Peyer's patch (tissue), 4 donors: Measurements from ENCODE around the genes RBM7 and CADM1.

GRCh38 chr11:114128032-114129095 is 68.9 kb downstream of the ZBTB16 start:
- PRO-cap, result no peak
- RAMPAGE, long total RNA, 4 experiments, result start-site peak on the plus strand in 1 of 4 experiments, at chr11:114128372-114128391 at its widest, 5 reads per replicate

DNA sequence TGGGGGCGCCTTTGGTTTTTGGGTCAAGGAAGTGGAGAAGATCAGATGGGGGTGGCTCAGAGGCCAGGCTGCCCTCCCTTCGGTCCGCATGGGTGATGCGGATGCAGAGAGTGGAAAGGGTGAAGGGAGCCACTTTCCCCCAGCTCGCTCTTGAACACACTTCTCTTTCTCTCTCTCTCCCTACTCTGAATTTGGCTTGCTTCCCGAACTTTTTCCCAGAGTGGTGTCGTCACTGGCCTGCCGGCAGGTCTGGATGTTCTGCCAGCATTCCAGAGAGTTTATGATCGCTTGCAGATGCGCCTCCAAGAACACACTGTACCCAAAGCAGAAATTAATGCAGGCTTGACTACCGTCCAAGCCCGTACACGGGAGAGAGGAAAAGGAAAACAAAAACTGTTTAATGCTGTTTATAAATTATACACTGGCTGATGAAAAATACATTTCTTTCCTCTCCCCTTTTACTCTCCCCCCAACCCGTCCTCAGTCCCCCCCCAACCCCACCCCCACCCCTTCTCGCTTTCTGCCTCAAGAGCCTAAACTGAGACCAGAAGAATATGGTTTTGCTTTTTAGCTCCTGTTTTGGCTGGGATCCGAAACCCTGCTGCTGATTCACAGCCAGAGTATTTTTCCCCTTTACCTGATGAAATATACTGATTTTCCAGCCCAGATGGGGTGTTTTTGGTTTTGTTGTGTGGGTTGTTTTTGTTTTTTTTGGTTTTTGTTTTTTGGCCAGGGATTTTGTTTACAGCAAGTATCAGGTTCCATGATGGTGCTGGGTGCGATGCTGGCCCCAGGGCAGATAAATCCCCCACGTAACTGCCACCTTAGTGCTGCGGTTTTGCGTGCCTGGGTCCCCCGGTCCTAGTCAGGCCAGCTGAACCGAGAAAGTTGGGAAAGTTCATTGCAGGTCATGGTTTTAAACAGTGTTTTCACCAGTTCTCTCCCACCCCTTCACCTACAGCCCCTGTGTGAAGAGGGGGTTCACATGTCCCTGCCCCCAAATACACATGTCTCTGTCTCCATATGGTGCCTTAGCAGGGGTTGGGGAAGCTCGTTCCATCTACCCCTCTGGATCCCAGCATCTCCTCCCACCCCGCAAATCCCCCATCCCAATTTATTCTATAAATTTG is 103.6 kb downstream of the ZBTB16 start:
- PRO-cap, result bidirectional peak, plus-strand start at position 132 of the sequence, minus-strand start at position 152 of the sequence; bidirectional peak, plus-strand start at position 330 of the sequence, minus-strand start at position 251 of the sequence
- RAMPAGE, long total RNA, 4 experiments, result start-site peak on the plus strand in 1 of 4 experiments, centred at position 514 of the sequence, 9 reads per replicate

DNA sequence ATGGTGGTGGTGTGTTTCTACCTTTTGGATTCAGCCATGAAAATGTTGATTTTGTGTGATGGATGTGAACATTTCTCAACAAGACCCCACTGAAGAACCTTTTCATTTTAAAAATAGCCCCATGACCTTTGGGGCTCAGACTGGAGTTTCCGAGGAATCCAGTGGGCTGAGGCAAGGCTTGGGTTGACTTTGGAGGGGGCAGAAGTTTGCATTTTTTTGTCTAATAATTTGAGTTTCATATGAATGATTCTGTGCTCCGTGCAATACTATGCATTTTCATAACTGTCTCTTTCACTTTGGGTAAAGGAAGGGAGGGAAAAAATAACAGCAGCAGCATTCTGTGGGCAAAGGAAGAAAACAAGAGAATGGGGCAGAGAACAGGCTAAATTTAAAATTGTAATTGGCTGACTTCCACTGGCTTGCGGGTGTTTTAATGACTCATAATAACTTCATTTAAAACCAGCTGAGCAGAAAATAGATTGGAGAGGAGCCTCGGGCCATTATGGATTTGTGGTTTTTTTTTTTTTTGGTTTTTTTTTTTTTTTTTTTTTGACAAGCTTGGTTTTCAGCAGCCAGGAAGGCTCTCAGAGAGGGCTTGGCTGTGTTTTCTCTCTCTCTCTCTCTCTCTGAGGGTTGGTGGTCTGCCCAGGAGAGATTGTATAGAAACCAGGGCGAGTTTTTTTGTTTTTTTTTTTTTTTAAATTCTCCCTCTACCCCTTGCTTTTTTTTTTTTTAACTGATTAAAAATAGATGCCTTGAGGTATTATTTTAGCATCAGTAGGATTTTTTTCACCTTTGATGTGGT is 107.4 kb downstream of the ZBTB16 start:
- PRO-cap, result bidirectional peak, plus-strand start at position 571 of the sequence, minus-strand start at position 359 of the sequence
- RAMPAGE, long total RNA, 4 experiments, result no peak in any of the 4 experiments

GRCh38 chr11:114255389-114255791 is 40.8 kb upstream of the NNMT start:
- PRO-cap, result no peak
- RAMPAGE, long total RNA, 4 experiments, result no peak in any of the 4 experiments

DNA sequence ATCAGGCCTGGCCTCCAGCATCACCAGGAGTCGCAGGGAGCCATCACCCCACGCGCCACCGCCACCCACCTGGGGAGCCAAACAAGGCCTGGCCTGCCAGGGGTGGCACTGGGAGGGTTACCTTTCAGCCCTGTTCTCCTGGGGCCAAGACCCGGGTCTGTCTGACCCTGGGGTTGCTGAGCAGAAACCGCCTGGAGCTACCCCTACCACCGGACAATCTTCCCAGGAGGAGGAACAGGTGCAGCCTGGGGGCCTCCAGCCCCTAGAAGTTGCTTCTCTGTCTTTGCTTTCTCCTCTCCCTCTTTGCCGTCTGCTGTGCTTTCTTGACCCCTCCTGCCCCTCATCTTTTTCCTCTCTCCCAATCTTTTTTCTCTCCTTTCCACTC is 39.2 kb upstream of the NNMT start:
- PRO-cap, result no peak
- RAMPAGE, long total RNA, 4 experiments, result no peak in any of the 4 experiments

DNA sequence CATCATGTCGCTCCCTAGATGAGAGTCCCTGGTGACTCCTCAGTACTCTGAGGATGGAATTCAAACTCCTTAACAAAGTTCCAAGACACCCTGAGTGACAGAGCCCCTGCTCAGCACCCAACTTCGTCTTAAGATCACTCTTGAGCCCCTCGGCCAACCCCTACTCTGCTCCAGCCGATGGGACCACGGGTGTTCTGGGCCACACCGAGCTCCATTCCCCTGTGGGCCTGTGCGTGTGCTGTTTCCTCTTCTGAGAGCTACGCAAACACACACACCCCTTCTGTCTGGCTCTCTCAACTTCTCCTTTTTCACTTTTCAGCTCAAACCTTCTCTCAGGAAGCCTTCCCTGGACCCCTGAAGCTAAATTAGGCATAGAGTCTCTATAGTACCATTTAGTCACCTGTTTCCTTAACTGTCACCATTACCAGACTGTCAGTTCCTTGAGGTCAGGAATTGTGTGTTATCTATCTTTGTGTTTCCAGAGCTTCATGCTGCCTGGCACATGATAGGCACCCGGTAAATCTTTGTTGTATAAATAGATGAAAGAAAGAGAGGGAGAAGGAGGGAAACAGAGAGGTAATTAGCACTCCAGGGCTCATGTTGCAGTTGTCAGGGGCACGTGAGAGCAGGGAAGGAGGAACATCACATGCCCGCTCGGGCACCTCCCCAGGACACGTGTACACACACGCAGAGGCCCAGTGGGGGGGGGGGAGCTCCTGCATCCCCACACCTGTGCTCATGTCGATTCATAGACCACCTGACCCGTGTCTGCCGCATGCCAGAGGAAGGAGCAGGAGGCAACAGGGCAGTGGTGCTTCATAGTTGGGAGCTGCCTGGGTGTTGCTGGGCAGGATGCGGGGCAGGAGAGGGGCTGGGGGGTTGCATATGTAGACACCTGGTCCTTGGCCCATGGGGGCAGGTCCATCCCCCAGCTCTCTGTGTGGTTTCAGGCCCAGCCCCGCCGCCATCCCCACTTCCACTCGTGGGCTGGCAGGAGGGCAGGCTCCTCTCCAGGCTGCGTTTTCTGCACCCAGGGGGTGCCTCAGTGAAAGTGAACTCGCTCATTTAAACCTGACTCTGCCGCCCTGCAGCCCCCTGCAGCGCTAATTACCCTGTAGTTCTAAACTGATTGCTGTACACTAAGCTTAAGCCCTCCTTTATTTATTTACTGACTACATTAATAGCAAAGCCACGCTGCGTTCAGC is 37.1 kb upstream of the NNMT start:
- PRO-cap, result no peak
- RAMPAGE, long total RNA, 4 experiments, result no peak in any of the 4 experiments

GRCh38 chr11:114259853-114260902 is 36.0 kb upstream of the NNMT start:
- PRO-cap, result no peak
- RAMPAGE, long total RNA, 4 experiments, result no peak in any of the 4 experiments

GRCh38 chr11:114278102-114278417 is 18.1 kb upstream of the NNMT start:
- PRO-cap, result no peak
- RAMPAGE, long total RNA, 4 experiments, result no peak in any of the 4 experiments

DNA sequence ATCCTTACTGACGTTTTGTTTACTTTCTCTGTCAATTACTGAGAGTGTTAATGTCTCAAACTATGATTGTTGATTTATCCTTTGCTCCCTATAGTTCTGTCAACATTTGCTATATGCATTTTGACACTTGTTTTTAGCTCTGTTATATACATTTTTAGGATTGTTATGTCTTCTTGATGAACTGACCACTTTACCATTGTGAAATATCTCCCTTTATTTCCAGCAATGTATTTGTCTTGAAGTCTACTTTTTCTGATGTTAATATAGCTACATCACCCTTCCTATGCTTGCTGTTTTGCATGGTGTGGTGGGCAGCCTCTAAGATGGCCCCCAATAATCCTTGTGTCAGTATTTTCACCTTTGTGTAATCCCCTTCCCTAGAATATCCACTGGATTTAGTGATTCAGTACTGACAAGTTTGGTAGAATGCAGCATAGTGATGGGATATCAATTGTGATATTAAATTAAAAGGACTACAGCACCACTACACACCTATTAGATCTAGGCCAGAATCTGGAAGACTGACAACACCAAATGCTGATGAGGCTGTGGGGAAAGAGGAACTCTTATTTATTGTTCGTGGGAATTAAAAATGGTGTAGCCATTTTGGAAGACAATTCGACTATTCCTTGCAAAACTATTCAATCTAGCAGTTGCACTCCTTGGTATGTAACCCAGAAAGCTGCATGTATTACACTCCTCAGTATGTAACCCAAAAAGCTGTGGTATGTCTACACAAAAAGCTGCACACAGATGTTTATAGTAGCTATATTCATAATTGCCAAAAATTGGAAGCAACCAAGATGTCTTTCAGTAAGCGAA is 4.6 kb downstream of the NNMT start:
- PRO-cap, result no peak
- RAMPAGE, long total RNA, 4 experiments, result no peak in any of the 4 experiments

DNA sequence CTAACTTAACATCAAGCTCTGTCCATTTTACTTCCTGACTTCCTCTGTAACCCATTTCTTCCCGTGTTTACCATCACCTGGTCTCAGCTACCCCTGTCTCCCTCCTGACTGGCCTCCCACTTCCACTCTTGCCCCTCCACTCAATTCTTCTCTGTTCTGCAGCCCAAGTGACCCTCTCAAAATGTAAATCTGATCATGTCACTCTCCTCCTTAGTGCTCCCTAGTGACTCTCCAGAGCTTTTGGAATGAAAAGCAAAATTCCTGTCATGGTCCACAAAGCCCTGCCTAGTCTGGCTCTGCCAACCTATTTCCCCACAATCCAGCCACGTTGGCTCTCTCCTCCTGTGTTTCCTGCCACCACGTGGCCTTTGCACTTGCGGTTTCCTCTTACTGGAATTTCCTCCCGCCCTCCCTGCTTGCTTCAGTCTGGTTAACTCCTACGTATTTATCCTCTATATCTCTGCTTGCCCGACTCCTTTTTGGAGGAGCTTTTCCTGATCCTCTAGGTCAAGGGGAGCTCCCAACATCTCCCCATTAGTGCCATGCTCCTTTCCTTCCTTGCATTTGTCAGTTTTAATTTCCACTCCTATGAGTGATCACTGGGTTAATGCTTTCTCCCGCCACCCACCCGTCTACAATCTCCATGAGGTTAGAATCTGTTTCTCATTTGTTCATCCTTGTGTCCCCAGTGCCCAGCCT is 11.3 kb downstream of the NNMT start:
- PRO-cap, result bidirectional peak, plus-strand start at position 415 of the sequence, minus-strand start at position 247 of the sequence
- RAMPAGE, long total RNA, 4 experiments, result no peak in any of the 4 experiments

GRCh38 chr11:114318871-114319309 is 22.7 kb downstream of the NNMT start:
- PRO-cap, result no peak
- RAMPAGE, long total RNA, 4 experiments, result no peak in any of the 4 experiments

- PRO-cap, result bidirectional peak, plus-strand start at chr11:114400669, minus-strand start at chr11:114400436; bidirectional peak, plus-strand start at chr11:114400968, minus-strand start at chr11:114400854
- RAMPAGE, long total RNA, 4 experiments, result start-site peak on the plus strand in 4 of 4 experiments, at chr11:114400531-114400713 at its widest, 43 to 182 reads per replicate; start-site peak on the minus strand in 4 of 4 experiments, at chr11:114400417-114400511 at its widest, 7 to 54 reads per replicate
Observed at GRCh38 chr11:114400275-114401214, at the start of gene RBM7. Gene RBM7, plus strand, starts transcription at chr11:114400666.

DNA sequence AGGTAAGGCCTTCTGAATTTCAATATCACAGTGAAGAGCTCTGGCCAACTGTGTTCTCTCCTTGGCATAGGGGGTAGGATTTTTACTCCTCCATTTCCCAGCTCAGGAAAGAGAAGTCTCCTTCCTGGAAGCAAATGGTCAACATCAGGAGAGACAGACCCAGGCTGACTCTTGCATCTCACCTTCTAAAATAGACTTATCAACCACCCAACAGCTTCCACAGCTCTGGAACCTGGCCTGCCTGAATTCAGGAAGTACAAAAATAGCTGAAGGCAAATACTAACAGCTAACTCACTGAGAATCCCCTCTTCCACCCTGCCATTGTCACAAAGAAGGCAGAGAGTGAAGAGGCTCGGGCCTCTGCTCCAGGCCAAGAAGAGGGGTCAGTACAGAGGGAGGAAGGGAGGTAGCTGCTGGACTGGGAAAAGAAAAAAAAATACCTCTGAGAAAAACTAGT is 213.6 kb downstream of the NXPE2 start:
- PRO-cap, result no peak
- RAMPAGE, long total RNA, 4 experiments, result no peak in any of the 4 experiments

- PRO-cap, result no peak
- RAMPAGE, long total RNA, 4 experiments, result no peak in any of the 4 experiments
Observed at GRCh38 chr11:115471363-115471732, 32.9 kb downstream of the CADM1 start.

- PRO-cap, result bidirectional peak, plus-strand start at chr11:115504673, minus-strand start at chr11:115504415
- RAMPAGE, long total RNA, 4 experiments, result start-site peak on the minus strand in 3 of 4 experiments, at chr11:115504407-115504418 at its widest, 32 to 47 reads per replicate
Observed at GRCh38 chr11:115503820-115504540, at the start of gene CADM1. Gene CADM1, minus strand, starts transcription at chr11:115504415.

GRCh38 chr11:115717082-115717641 is 212.9 kb upstream of the CADM1 start:
- PRO-cap, result no peak
- RAMPAGE, long total RNA, 4 experiments, result no peak in any of the 4 experiments

DNA sequence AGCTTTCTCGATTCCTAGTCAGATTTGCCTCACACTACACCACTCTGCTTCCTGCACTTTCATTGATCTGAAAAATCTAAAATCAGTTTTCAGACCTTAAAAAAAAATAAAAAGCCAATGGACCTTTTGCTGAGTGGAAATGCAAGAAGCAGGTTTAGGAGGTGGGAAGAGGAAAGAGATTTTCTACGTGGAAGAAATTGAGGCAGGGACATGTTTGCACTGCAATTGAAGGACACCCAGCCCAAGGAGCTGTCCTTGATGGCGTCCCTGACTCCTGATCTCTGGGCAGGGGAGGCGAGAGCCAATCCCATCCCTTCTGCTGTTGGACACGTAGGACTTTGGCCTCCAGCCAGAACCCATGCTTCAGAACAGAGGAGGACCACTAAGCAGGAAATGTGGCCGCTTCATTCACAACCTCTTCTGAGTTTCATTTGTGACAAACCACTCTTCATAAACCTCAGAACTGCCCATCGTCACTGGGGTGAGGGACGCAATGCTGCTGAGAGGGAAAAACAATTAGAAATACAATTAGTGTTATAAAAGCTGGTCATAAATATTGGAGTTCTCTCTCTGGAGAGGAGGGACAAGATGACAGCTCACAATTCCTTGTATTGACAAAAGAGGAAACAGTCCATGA is 216.3 kb upstream of the CADM1 start:
- PRO-cap, result no peak
- RAMPAGE, long total RNA, 4 experiments, result no peak in any of the 4 experiments

DNA sequence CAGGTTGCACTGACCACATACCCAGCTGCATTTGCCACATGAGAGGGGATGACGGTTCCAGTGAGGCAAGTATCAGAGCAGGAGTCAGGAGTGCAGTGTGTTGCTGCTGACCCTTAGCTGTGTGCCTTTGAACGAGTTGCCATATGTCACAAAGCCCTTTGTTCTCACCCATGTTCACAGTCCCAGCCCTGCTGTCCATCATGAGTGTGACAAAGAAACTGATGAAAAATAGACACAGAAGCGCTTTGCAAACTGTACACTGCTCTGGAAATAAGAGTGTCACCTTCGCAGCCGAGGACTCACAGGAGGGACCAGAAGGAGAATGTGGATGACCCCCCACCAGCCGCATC is 568.8 kb upstream of the CADM1 start:
- PRO-cap, result no peak
- RAMPAGE, long total RNA, 4 experiments, result no peak in any of the 4 experiments

DNA sequence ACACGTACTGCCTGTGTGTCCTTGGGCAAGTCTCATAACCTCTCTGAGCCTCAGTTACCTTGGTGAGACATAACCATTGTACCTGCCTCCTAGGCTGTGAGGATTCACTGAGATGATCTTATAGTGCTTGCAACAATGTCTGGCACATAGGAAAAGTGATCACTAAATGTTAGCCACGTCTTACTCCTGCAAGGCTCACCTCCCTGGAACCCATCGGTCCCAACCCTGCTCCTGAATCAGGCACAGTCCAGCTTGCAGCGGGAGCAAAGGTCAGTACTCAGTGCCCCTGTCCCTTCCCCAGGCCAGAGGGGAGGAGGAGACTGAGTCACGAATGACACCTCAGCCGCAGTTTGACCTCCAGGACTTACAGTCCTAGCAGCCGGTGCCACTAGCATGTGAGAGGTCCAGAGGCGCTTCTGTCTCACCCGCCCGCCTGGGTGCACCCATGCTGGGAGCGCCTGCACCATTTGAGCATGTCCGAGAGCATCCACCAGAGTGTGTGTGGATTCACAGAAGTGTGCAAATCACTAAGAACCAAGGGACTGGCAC is 3.0 kb upstream of the APOA4 start:
- PRO-cap, result bidirectional peak, plus-strand start at position 394 of the sequence, minus-strand start at position 214 of the sequence
- RAMPAGE, long total RNA, 4 experiments, result no peak in any of the 4 experiments

- PRO-cap, result no peak
- RAMPAGE, long total RNA, 4 experiments, result no peak in any of the 4 experiments
Observed at GRCh38 chr11:116833271-116833745, 3.6 kb downstream of the APOC3 start.